HepG2 (cell line): ENCODE results near the gene HK3.

- RRBS, 2 experiments, result no CpG with 5 or more reads among the region's 8 CpGs
CAGE:
- cytosol, long polyA minus RNA, result no peak
- cytosol, long polyA plus RNA, result no peak
- long polyA plus RNA, result no peak
- nucleus, long polyA minus RNA, result no peak
- nucleus, long polyA plus RNA, result no peak
Measured at GRCh38 chr5:176216281-176216853, 21.9 kb upstream of the SIMC1 start.

DNA sequence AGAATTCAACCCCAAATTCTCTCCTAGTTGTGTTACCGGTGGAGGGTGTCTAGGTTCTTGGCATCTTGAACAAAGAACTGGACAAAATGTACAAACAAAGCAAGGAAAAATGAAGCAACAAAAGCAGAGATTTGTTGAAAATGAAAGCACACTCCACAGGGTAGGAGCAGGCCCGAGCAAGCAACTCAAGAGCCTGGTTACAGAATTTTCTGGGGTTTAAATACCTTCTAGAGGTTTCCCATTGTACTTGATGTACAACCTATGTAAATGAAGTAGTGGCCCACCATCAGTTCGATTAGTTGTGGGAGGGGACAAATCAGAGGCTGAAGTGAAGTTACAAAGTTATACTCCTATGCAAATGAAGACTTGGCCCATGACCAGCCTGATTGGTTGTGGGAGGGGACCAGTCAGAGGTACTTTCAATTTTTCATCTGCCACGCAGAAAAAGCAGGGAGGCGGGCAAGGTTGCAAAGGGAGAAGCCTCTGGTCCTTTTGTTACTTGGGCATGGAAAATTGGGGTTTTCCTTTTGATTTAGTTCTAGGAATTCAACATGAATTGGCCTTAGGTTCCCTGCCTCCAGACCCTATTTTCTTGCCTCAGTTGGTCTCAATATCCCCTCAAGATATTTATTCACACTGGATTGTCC lies 43.7 kb downstream of the KIAA1191 start:
- RRBS, 2 experiments, result no CpG with 5 or more reads among the region's 5 CpGs
CAGE:
- cytosol, long polyA minus RNA, result no peak
- cytosol, long polyA plus RNA, result no peak
- long polyA plus RNA, result no peak
- nucleus, long polyA minus RNA, result no peak
- nucleus, long polyA plus RNA, result no peak

DNA sequence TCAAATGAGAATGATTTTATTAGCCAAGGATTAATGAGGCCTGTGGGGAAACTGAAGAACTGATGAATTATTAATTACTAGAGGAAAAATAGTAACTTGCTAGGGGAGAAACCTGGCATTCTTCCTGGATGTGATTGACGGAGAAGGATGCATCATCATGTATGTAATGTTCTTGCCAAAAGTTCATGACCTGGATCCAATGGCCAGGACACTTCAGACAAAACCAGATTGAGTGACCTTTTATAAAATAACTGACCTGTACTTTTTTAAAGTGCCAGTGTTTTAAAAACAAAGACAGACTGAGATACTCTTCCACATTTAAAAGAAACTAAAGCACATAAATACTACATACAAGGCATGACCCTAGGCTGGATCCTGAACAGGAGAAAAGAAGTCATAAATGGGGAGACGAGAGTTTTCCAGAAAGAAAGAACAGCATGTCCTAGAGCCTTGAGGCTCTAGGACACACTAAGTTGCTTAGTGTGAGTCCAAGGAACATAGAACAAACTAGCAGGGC lies 23.6 kb downstream of the KIAA1191 start:
- RRBS, 2 experiments, result no CpG with 5 or more reads among the region's 2 CpGs
CAGE:
- cytosol, long polyA minus RNA, result no peak
- cytosol, long polyA plus RNA, result no peak
- long polyA plus RNA, result no peak
- nucleus, long polyA minus RNA, result no peak
- nucleus, long polyA plus RNA, result no peak

DNA sequence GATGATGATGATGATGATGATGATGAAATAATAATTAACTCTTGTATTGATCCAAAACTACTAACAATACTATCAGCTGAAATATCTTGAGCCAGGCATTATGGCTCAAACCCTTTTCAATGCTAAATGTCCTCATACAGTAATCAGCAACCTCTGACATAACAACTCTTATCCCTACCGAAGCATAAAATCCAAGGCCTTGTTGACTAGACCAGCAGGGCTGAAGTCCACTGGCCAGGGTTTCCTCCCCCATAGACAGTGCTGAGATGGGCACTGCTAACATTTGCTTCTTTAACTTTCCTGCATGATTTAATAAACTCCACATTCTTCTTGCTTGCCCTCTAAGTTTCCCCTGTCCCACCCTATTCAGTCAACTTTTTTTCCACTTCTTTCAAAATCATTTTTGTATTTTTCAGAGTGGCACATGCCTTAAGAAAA lies 19.8 kb downstream of the KIAA1191 start:
- RRBS, 2 experiments, result no CpG with 5 or more reads among the region's 1 CpG
CAGE:
- cytosol, long polyA minus RNA, result no peak
- cytosol, long polyA plus RNA, result no peak
- long polyA plus RNA, result no peak
- nucleus, long polyA minus RNA, result no peak
- nucleus, long polyA plus RNA, result no peak

DNA sequence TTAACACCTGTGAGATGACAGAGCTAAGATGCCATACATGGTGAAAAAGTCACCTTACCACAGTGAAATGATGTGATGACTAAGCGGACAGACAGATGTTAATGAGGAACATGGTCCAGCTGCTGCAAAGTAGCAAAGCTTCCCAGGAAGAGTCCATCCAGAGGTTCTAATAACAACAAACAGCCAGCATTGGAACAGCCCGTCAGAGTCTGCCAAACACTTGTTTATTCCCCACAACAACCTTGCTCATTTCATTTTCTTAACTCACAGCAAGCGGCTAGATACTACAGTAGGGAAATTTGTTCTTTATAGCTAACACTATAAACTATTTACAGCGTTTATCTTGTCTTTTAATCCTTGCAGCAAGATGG lies 1.8 kb downstream of the KIAA1191 start:
- RRBS, 2 experiments, result no CpG with 5 or more reads among the region's 4 CpGs
CAGE:
- cytosol, long polyA minus RNA, result no peak
- cytosol, long polyA plus RNA, result no peak
- long polyA plus RNA, result no peak
- nucleus, long polyA minus RNA, result no peak
- nucleus, long polyA plus RNA, result no peak

DNA sequence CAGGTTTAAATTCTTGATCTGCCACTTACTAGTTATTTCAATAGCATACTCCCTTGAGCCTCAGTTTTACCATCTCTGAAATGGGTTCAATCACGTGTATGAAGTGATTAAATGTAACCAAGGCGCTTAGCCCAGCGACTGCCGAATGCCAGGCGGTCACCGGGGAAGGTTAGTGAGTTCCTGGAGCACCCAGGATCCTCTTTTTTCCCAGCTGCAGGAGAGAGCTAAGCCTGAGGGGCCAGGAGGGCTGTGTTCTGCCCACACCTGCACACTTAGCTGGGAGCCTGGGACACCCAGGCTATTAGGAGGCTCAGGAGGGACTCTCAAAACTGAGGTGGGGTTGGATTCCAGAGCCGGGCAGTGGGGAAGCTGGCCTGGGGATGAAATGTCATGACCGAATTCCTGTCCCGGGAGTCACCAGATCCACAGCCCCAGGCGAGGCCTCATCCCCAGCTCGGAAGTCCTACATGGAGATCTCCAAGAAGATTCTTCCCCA lies 731 bp downstream of the CLTB start:
- RRBS, 2 experiments, result 0 to 5% methylated on average over 1 to 4 of the region's 11 CpGs
CAGE:
- cytosol, long polyA minus RNA, result no peak
- cytosol, long polyA plus RNA, result no peak
- long polyA plus RNA, result no peak
- nucleus, long polyA minus RNA, result no peak
- nucleus, long polyA plus RNA, result no peak

- RRBS, 2 experiments, result 0% methylated on average over 2 of the region's 16 CpGs; no CpG with 5 or more reads in 1 of the 2 experiments
CAGE:
- cytosol, long polyA minus RNA, result no peak
- cytosol, long polyA plus RNA, result no peak
- long polyA plus RNA, result no peak
- nucleus, long polyA minus RNA, result no peak
- nucleus, long polyA plus RNA, result no peak
Measured at GRCh38 chr5:176538018-176538301, 758 bp upstream of the RNF44 start.

DNA sequence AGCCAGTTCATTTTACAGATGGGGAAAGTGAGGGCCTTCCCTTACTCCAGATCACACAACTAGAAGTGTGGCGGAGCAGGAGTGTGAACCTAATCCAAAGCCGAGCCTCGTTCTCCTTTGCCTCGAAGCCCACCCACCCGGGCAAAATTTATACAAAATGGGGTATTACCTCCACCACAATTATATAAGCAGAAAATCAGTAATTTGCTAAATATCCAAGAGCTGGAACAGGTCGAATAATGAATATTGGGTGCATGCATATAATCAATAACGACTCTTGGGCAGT lies 1.0 kb upstream of the RNF44 start:
- RRBS, 2 experiments, result no CpG with 5 or more reads among the region's 7 CpGs
CAGE:
- cytosol, long polyA minus RNA, result no peak
- cytosol, long polyA plus RNA, result no peak
- long polyA plus RNA, result no peak
- nucleus, long polyA minus RNA, result no peak
- nucleus, long polyA plus RNA, result no peak

DNA sequence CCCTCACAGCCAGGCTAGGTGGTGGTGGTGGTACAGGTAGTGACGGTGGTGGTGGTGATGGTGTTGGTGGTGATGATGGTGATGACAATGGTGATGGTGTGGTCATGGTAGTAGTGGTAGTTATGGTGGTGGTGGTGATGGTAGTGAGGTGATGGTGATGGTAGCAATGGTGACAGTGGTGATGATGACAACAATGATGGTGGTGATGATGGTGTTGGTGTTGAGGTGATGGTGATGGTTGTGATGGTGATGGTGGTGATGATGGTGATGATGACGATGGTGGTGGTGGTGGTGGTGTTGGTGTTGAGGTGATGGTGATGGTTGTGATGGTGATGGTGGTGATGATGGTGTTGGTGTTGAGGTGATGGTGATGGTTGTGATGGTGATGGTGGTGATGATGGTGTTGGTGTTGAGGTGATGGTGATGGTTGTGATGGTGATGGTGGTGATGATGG lies 18.4 kb downstream of the GPRIN1 start:
- RRBS, 2 experiments, result no CpG with 5 or more reads among the region's 2 CpGs
CAGE:
- cytosol, long polyA minus RNA, result no peak
- cytosol, long polyA plus RNA, result no peak
- long polyA plus RNA, result no peak
- nucleus, long polyA minus RNA, result start-site peak on the plus strand centred at position 206 of the sequence, 99 bp wide, 5 reads
- nucleus, long polyA plus RNA, result no peak

DNA sequence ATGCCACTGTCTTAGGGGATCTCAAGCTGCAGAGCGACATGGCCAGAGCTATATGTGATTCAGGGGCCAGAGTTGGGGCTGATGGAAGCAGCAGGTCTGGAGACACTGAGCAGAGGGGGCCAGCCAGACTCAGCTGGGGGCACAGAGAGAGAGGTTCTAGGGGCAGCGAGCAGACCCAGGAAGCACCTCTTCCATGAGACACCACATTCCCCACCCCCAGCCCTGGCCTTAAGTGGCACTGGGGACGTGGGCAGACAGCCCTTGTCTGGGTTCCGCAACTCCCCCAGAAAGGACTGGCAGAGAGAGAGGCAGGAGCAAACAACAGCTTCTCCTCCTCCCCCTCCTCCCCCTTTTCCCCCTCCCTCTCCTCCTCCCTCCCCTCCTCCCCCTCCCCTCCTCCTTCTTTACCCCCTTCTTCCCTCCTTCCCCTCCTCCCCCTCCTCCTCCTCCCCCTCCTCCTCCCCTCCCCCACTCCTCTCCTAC lies 35.7 kb downstream of the HK3 start:
- RRBS, 2 experiments, result no CpG with 5 or more reads among the region's 4 CpGs
CAGE:
- cytosol, long polyA minus RNA, result no peak
- cytosol, long polyA plus RNA, result no peak
- long polyA plus RNA, result no peak
- nucleus, long polyA minus RNA, result no peak
- nucleus, long polyA plus RNA, result no peak

GRCh38 chr5:176899246-176900017 lies at the start of gene HK3:
Gene HK3 (minus strand): TSS chr5:176899346.
- RRBS, 2 experiments, result no CpG with 5 or more reads among the region's 12 CpGs
CAGE:
- cytosol, long polyA minus RNA, result no peak
- cytosol, long polyA plus RNA, result no peak
- long polyA plus RNA, result no peak
- nucleus, long polyA minus RNA, result no peak
- nucleus, long polyA plus RNA, result no peak

- RRBS, 2 experiments, result no CpG with 5 or more reads among the region's 1 CpG
CAGE:
- cytosol, long polyA minus RNA, result no peak
- cytosol, long polyA plus RNA, result no peak
- long polyA plus RNA, result no peak
- nucleus, long polyA minus RNA, result no peak
- nucleus, long polyA plus RNA, result no peak
Measured at GRCh38 chr5:177140091-177140482, 6.5 kb downstream of the NSD1 start.

- RRBS, 2 experiments, result no CpG with 5 or more reads among the region's 5 CpGs
CAGE:
- cytosol, long polyA minus RNA, result no peak
- cytosol, long polyA plus RNA, result no peak
- long polyA plus RNA, result no peak
- nucleus, long polyA minus RNA, result no peak
- nucleus, long polyA plus RNA, result no peak
Measured at GRCh38 chr5:177153812-177154369, 20.3 kb downstream of the NSD1 start.

DNA sequence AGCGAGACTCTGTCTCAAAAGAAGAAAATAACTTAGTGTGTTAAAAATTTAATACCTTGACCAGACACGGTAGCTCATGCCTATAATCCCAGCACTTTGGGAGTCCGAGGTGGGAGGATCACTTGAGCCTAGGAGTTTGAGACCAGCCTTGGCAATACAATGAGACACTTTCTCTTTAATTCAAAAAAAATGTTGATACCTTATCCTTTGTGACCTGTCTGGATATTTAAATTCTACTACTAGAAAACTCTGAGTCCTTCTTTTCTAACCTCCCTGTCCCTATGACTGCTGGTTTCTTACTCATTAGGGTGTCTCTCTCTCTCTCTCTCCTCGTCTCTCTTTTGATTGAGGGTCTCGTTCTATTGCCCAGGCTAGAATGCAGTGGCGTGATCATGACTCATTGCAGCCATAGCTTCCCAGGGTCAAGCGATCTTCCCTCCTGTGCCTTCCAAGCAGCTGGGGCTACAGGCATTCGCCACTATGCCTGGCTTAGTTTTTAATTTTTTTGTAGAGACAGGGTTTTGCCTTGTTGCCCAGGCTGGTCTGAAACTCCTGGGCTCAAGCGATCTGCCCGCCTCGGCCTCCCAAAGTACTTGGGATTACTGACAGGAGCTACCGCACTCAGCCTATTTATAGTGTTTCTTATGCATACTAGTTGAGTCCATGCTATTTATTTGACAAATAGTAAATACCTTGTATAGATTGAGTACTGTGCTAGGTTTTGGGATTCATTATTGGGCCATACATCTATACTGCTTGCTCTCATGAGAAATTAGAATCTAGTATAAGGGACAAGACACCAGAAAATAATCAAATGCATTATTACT lies 61.8 kb downstream of the NSD1 start:
- RRBS, 2 experiments, result no CpG with 5 or more reads among the region's 12 CpGs
CAGE:
- cytosol, long polyA minus RNA, result no peak
- cytosol, long polyA plus RNA, result no peak
- long polyA plus RNA, result no peak
- nucleus, long polyA minus RNA, result no peak
- nucleus, long polyA plus RNA, result no peak

GRCh38 chr5:177305571-177306819 lies 2.4 kb downstream of the PRELID1 start:
- RRBS, 2 experiments, result no CpG with 5 or more reads among the region's 24 CpGs
CAGE:
- cytosol, long polyA minus RNA, result no peak
- cytosol, long polyA plus RNA, result no peak
- long polyA plus RNA, result no peak
- nucleus, long polyA minus RNA, result no peak
- nucleus, long polyA plus RNA, result no peak

- RRBS, 2 experiments, result no CpG with 5 or more reads among the region's 17 CpGs
CAGE:
- cytosol, long polyA minus RNA, result no peak
- cytosol, long polyA plus RNA, result no peak
- long polyA plus RNA, result no peak
- nucleus, long polyA minus RNA, result no peak
- nucleus, long polyA plus RNA, result no peak
Measured at GRCh38 chr5:177338978-177339913, 12.2 kb downstream of the LMAN2 start.

DNA sequence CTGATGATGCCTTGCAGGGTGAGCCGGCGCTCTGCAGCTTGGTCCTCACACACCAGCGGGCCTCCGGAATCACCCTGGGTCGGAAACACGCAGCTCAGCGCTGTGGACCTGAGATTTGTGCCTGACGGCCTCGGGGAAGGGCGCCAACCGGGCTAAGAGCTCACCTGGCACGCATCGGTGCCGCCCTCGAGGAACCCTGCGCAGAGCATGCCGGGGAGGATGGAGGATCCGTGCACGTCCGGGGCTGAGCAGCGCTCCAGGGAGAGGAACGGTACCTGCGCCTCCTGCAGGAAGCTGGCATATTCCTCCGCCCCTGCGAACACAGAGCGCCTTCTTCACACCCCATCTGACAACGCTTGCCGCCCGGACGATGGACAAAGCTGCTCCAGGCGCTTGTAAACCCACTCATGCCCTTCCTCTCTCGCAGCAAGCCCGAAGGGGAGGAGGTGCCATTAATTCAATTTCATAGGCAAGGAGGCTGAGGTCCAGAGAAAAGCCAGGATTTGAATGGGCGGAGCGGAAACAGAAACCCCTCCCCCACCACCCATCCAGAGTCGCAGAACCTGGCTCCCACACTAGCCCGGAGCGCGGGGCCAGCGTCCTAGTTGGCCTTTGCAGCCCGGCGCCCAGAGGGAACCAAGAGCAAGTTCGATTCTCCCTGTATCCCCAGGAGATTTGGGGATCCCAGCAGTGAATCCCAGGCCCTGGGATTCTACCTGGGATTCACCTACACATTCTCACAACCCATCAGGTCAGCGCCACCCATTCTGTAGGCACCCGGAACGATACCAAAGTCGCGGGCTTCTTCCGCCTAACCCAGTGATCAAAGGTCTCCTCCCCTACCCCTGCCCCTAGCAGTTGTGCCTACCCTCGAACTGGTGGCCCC lies 2.2 kb upstream of the PFN3 start:
- RRBS, 2 experiments, result 88 to 89% methylated on average over 21 to 22 of the region's 50 CpGs
CAGE:
- cytosol, long polyA minus RNA, result no peak
- cytosol, long polyA plus RNA, result no peak
- long polyA plus RNA, result no peak
- nucleus, long polyA minus RNA, result no peak
- nucleus, long polyA plus RNA, result no peak

GRCh38 chr5:177404273-177405015 lies 4.0 kb upstream of the PFN3 start:
- RRBS, 2 experiments, result 55% methylated on average over 30 to 32 of the region's 53 CpGs
CAGE:
- cytosol, long polyA minus RNA, result start-site peak on the minus strand at chr5:177404496-177404519, 6 reads
- cytosol, long polyA plus RNA, result no peak
- long polyA plus RNA, result no peak
- nucleus, long polyA minus RNA, result no peak
- nucleus, long polyA plus RNA, result no peak

- RRBS, 2 experiments, result 96 to 100% methylated on average over 1 of the region's 11 CpGs
CAGE:
- cytosol, long polyA minus RNA, result no peak
- cytosol, long polyA plus RNA, result no peak
- long polyA plus RNA, result no peak
- nucleus, long polyA minus RNA, result no peak
- nucleus, long polyA plus RNA, result no peak
Measured at GRCh38 chr5:177432663-177433076, 6.2 kb downstream of the GRK6 start.

DNA sequence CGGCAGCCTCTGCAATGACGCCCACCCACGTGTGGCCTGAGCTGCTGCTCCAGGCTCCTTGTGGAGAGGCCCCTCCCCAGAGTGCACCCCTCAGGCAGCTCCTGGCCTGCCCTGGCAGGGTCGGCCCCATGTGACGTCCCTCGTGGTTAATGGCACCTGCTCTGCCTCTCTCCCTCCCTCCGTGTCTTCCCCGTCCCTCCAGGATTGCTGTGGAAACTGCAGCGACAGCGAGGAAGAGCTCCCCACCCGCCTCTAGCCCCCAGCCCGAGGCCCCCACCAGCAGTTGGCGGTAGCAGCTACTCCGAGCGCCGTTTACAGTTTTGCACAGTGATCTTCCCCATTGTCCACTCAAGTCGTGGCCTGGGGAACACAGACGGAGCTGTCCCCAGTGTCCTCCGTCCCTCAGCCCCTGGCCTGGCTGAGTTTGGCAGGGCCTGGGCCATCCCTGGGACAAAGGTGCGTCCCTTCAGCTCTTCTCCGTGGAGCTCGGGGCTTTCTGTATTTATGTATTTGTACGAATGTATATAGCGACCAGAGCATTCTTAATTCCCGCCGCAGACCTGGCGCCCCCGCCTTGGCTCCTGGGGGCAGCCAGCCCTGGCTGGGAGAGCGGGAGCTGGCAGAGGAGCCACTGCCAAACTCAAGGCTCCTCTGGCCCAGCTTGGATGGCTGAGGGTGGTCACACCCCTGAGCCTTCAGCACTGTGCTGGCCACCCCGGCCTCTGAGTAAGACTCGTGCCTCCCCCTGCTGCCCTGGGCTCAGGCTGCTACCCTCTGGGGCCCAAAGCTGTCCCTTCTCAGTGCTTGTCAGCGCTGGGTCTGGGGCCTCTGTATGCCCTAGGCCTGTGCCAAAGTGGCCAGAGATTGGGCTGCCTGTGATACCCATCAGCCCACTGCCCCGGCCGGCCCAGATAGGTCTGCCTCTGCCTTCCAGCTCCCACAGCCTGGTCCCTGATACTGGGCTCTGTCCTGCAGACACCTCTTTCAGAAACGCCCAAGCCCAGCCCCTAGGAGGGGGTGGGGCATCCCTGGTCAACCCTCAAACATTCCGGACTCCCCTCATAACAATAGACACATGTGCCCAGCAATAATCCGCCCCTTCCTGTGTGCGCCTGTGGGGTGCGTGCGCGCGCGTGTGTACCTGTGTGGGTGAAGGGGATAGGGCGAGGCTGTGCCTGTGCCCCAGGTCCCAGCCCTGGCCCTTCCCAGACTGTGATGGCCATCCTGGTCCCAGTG lies 4.7 kb upstream of the PRR7 start:
- RRBS, 2 experiments, result no CpG with 5 or more reads among the region's 44 CpGs
CAGE:
- cytosol, long polyA minus RNA, result no peak
- cytosol, long polyA plus RNA, result no peak
- long polyA plus RNA, result no peak
- nucleus, long polyA minus RNA, result no peak
- nucleus, long polyA plus RNA, result no peak